Gallbladder (tissue), 1 donor: ENCODE measurements around the gene SLCO4A1.

DNA sequence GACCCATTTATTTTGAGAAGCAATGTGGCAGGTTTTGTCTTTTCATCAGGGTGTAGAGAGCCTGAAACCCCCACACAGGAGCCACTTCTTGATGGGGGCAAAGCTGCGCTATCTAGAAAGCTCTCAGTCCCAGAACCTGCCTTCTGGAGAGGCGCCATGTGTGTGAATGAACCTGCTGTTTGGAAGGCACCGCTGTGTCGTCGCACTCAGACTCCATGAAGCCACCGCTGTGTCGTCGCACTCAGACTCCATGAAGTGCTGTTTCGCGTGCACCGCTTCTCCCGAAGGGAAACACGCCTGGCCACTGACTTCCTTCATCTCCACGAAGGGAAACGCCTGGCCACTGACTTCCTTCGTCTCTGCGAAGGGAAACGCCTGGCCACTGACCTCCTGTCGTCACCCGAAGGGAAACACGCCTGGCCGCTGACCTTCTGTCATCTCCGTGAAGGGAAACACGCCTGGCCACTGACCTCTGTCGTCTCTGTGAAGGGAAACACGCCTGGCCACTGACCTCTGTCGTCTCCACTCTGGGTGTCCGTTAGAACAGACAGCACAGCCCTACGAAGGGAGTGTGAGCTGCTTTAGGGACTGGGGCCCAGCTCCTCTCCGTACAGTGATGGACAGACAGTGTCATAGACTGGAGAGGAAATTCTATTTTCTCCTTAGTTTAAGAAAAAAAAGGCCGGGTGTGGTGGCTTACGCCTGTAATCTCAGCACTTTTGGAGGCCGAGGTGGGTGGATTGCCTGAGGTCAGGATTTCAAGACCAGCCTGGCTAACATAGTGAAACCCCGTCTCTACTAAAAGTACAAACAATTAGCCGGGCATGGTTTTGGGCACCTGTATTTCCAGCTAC is 17.1 kb upstream of the ADRM1 start:
- PRO-cap: no peak

- PRO-cap: no peak
These were observed 4.9 kb downstream of the ADRM1 start for GRCh38 chr20:62307502-62308244.

- PRO-cap: bidirectional peak, plus-strand start at chr20:62366036, minus-strand start at chr20:62365810
These were observed 1.3 kb downstream of the LAMA5 start for GRCh38 chr20:62365662-62366281.

- PRO-cap: unidirectional peak, minus-strand start at chr20:62387339
These were observed 457 bp downstream of the RPS21 start for GRCh38 chr20:62387233-62387887.

GRCh38 chr20:62389885-62390415 is 3.0 kb downstream of the RPS21 start:
- PRO-cap: no peak

GRCh38 chr20:62396164-62396927 is 9.4 kb downstream of the RPS21 start:
- PRO-cap: no peak

GRCh38 chr20:62484858-62486008 is 9.4 kb upstream of the GATA5 start:
- PRO-cap: bidirectional peak, plus-strand start at chr20:62485398, minus-strand start at chr20:62485164

- PRO-cap: no peak
These were observed 20.0 kb upstream of the GATA5 start for GRCh38 chr20:62495624-62496379.

GRCh38 chr20:62549382-62549998 is 73.7 kb upstream of the GATA5 start:
- PRO-cap: no peak

- PRO-cap: bidirectional peak, plus-strand start at chr20:62550451, minus-strand start at chr20:62550267
These were observed 74.3 kb upstream of the GATA5 start for GRCh38 chr20:62550020-62550619.

- PRO-cap: no peak
These were observed 67.9 kb upstream of the SLCO4A1 start for GRCh38 chr20:62574393-62574786.

- PRO-cap: bidirectional peak, plus-strand start at chr20:62642503, minus-strand start at chr20:62642355
These were observed at the start of gene SLCO4A1 for GRCh38 chr20:62641653-62642798. Gene SLCO4A1 (plus strand): TSS chr20:62642503.

- PRO-cap: no peak
These were observed 9.5 kb downstream of the NTSR1 start for GRCh38 chr20:62717988-62718597.

GRCh38 chr20:62740841-62741304 is 32.2 kb downstream of the NTSR1 start:
- PRO-cap: no peak

GRCh38 chr20:62797853-62798703 is 1.8 kb downstream of the MRGBP start:
- PRO-cap: unidirectional peak, minus-strand start at chr20:62798205

DNA sequence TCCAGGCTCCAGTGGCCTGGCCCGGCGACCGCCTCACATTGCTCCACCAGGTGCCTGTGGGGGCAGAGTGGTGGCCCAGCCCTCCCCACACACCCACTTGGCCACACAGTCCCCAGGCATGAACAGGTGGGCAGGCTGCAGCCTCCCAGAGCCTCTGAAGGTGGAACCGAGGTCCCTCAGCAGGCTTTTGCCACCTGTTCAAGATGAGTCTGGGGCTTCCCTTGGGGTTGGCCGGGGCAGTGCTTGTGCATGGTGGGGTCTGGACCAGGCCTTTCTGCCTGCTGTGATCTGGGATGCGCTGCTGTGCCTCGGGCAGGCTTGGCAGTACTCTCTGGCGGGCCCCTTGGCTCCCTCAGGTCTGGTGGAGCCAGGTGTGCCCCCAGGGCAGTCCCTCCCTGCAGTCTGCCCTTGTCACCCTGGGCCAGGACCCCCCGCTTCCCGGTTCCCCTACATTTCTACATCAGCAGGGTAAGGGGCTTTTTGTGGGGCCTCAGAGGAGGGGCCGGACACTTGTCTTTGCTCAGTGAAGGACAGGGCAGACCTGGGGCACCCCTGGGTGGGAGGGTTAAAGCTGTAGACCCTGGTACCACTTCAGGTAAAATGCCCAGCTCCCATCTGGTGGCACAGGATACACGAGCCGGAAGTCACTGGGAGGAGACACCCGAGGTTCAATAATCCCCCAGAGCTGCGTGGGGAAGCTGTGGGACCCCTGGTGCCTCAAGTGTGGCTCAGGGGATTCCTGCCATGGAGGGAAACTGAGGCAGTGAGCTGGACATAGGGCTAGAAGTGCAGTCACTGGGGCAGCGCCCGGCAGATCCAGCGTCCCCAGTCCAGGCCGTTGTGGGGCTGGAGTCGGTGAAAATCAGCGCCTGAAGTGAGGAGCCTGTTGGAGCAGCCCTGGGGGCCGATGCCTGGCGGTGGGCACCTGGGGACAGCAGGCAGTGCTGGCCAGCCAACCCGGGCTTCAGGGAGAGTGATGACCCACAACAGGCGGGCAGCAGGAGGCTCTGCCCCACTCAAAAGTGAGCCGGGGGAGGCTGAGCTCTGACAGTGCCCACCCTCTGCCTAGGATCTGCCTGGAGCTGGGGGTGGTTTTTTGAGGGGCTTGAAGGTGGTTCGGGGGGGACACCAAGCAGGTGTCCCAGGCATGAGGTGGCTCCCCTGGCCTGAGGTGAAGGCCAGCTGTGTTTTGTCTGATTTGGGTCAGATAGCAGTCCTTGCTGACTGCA is 2.4 kb upstream of the COL9A3 start:
- PRO-cap: no peak

- PRO-cap: no peak
These were observed 21.5 kb downstream of the TCFL5 start for GRCh38 chr20:62840065-62840579.

DNA sequence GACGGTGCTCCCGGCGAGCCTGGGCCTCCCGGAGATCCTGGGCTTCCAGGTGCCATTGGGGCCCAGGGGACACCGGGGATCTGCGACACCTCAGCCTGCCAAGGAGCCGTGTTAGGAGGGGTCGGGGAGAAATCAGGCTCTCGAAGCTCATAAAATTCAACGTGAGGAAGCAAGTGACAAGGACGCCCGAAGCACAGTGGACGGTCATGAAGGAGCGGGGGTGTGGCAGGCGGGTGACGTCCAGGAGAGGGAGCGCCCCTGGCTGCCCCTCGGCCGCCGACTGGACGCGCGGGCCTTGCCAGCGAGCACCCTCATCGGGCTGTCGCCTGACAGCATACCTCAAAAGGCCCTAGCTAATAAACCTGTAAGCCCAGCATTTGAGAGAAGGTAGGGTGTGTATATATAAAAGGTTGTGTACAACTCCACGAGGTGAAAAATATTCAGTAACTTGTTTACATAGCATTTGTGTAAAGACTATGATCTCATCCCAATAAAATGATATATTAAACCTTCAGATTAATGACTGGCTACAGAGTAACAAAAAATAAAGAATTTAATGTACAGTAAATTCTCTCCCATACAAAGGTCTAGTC is 20.9 kb downstream of the TCFL5 start:
- PRO-cap: no peak

DNA sequence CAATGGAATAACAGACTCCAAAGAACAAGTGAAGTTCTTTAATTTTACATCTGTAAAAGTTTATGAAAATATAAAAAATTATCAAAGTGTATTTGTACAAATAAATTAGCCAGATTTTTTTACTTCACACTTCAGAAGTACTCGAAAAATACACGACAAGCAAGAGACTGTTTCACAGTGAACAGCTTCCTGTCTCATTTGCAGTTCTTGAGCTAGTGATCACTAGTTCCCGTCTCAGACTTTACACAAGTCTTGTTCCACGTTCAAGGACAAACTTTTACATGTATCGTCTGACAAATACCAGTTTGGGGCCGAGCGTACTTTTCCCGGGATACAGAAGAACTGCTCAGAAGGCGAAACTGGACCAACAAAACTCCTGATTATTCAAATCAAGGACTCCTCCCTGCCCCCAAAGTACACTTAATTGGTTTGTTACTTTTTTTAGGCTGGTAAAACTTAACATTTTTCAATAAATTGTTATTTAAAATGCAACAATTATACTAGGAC is 16.5 kb upstream of the TCFL5 start:
- PRO-cap: no peak

- PRO-cap: no peak
These were observed 22.9 kb upstream of the BHLHE23 start for GRCh38 chr20:63029578-63030114.